ENCODE measurements around the genes PRSS38, ARF1 and IBA57.

DNA sequence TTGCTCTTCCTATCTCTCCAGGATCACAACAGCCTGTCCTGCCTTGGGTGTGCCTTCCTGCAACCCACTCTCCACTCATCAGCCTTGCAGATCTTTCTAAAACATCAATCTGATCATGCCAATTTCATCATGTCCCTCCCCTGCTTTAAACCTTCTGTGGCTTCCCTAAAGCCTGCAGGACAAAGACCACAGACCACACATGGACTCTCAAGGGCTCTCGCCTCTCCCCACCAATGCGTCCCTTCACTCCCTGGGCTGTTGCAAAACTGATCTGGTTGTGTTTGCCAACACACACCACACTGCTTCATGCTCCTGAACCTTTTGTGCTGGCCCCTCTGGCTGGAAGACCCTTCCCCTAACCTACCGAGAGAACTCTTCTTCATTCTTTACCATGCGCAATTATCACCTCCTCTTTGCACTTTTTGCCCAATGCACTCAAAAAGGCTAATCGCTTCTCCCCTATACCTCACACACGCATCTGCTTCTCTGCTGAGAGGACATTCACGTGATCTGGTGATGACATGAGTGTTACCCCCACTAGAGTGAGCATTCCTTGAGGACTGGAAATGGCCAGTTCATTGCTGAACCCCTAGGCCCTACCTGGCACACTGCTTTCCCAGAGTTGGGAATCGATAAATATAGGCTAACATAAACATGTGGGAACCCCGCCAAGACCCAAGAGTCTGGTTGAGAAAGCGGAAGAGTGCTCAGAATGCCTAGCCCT, 72.2 kb downstream of the ITPKB start:
- PRO-cap, 2 experiments, result no peak in any of the 2 experiments

DNA sequence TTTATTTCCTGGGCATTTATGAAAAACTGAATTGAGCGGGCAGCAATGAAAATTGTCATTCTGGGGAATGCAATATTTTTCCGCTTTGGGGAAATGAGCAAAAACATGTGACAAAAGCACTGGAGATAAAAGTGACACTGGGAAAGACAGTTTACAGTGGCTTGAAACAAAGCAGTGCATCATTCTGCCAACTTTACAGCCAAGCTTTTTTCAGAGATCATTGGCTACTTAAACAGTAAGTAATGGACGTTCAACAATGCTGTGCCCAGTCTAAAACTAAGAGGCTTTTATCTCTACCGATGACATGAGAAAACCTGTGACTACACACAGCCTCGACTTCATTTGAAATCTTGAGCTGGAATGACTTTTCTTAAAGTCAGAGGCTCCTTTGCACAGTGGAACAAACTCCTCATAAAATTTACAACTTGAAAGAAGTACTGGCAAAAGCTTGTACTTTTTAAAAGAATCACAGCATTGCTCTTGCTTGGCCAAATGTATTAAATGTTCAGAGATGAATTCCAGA, 34.5 kb downstream of the ITPKB start:
- PRO-cap, 2 experiments, result no peak in any of the 2 experiments

DNA sequence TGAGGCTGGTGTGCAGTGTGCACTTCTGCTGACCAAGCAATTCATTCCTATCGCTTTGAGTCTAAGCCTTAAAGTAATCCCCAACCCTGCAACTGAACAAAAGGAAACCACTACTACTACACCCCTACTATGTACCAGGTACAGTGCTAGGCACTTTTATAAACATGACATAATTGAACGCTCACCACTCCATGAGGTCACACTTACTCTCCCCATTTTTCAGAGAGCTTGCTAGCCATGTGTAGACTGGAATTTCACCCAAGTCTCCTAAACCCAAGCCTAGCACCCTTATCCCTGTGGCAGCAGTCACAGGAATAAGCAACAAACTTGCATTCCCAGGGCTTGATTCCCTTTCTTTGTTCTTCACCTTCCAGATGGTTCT, 10.5 kb downstream of the ITPKB start:
- PRO-cap, 2 experiments, result no peak in any of the 2 experiments

- PRO-cap, 2 experiments, result no peak in any of the 2 experiments
Observed at GRCh38 chr1:226779486-226779924, 40.4 kb upstream of the ITPKB start.

- PRO-cap, 2 experiments, result no peak in any of the 2 experiments
Observed at GRCh38 chr1:226814999-226815661, 55.3 kb upstream of the PSEN2 start.

DNA sequence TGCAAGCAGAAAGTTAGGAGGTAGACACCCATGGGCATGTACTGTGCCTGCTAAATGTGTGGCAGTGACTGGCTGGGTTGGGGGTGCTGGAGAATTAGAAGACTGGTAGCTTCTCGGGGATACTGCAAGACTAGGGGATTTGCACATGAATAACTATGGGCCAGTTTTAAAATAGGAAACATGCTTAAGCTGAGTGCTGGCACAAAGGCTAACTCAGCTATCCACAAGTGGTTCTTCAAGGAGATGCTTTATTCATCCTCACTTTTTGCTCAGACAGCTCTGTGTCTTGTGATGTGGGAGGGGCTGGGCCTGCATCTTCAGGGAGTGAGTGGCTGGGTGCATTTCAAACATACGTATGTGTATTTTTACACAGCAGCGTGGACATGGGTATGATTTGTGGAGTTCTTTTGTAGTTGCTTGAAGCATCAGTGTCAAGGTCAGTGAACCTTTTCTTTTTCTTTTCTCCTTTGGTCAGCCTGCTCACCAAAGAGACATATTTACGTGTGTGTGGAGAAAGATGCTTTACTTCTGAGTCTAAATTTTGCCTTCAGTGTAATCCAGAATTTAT, 2.3 kb downstream of the COQ8A start:
- PRO-cap, 2 experiments, result no peak in any of the 2 experiments

DNA sequence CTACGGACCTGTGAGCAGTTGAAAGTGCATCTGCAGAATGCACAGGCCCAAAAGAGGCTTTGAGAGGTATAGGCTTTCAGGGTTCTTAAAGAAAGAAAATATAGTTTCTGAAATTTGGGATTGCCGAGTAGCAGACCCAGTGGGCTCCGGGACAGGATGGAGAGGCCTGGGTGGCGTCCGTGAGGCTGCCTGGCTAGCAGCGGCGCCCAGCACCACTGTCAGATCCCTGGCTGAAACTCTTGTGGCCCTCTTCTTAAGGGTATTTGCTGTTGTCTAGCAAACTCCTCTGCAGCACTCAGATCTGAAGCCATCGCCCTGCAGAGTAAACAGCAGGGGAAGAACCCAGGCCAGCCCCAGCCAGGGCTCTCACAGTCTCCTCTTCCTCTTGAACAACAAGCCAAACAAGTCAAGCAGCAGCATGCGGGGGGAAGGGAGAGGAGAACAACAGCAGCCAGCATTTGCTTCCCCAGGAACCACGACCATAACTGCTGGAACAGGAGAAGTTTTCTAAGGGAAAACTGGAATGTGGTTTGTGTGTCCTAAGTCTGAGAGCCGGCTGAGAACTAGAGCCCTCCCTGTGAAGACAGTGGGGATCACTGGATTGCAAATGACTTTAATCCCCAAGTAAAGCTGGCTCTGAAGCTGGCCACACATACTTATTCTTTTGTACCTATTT, 48.1 kb downstream of the COQ8A start:
- PRO-cap, 2 experiments, result no peak in any of the 2 experiments

- PRO-cap, 2 experiments, result no peak in any of the 2 experiments
Observed at GRCh38 chr1:227086319-227087620, 146.7 kb downstream of the COQ8A start.

GRCh38 chr1:227757717-227758316, 22.6 kb downstream of the SNAP47 start:
- PRO-cap, 2 experiments, result no peak in any of the 2 experiments

DNA sequence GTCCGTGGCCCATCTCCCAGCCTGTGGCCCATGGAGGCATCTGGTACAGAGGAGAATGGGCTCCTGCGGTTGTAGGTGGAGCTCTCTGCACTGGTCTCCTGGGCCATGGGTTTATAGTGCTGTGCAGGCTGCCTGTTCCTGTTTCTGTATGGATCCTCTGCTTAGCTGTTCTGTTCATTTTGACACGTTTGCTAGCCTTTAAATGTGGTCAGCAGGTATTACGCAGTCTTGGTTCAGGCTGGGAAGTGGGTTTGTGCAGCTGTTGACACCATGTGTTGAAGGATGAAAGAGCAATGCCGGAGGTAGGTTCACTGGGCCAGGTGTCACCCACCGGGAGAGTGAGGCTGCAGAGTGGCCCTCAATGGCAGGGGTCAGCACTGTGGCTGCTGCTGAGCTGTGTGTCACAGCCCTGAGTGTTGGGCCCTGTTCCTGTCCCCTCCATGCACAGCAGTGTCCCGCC, 38.9 kb downstream of the SNAP47 start:
- PRO-cap, 2 experiments, result no peak in any of the 2 experiments

GRCh38 chr1:227815638-227815837, at the start of gene PRSS38:
Gene PRSS38 (plus strand): TSS chr1:227815675.
- PRO-cap, 2 experiments, result no peak in any of the 2 experiments

- PRO-cap, 2 experiments, result no peak in any of the 2 experiments
Observed at GRCh38 chr1:227857426-227857677, 41.9 kb downstream of the PRSS38 start.

- PRO-cap, 2 experiments, result no peak in any of the 2 experiments
Observed at GRCh38 chr1:227943930-227944531, 3.7 kb downstream of the WNT9A start.

DNA sequence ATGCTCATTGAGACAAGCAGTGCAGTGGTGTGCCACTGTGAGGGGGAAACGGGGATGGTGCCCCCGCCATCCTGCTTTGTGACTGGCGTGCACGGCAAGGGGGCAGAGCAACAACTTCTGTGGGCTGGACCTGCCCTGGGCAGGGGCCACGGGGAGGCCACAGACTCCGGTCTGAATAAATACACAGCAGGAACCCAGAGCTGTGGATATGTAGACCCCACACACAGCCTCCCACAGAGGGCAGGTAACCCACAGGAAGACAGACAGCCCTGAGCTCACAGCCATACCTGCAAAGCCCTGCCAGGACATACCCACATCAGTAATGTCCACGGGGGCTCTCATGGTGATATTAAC, 5.1 kb upstream of the WNT3A start:
- PRO-cap, 2 experiments, result no peak in any of the 2 experiments

- PRO-cap, 2 experiments, result peak in 2 of 2 experiments; most common plus-strand start chr1:228082708 (in 2); most common minus-strand start chr1:228082454 (in 1)
Observed at GRCh38 chr1:228082305-228082848, at the start of gene ARF1. Gene ARF1 (plus strand): TSS chr1:228082708.

DNA sequence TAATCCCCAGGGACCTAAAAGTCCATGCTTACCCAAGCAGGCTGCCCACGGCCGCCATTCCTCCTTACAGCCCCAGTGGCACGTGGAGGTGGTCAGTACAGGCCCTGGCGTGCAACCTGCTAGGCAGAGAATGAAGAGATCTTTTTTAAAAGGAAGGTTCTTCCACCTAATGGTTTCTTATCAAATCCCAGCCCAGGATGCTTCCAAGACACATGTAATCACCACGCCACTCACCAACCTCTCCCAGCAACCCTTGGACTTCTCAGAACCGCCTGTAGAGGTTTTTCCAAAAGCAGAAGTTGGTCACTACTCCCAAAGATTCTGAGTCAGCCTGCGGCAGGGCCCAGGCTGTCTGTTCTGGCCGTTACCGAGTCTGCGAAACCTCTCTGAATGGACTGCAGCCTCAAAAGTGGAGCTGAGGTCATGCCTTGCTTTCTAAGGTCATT, 873 bp downstream of the MRPL55 start:
- PRO-cap, 2 experiments, result peak in 1 of 2 experiments; most common plus-strand start position 315 of the sequence (in 1)

- PRO-cap, 2 experiments, result no peak in any of the 2 experiments
Observed at GRCh38 chr1:228144402-228144827, 4.3 kb downstream of the GUK1 start.

GRCh38 chr1:228165205-228166368, at the start of gene IBA57:
Gene IBA57 (plus strand): TSS chr1:228165804.
- PRO-cap, 2 experiments, result peak in 2 of 2 experiments; most common plus-strand start chr1:228165804 (in 2); most common minus-strand start chr1:228165471 (in 2)

- PRO-cap, 2 experiments, result peak in 2 of 2 experiments; most common plus-strand start chr1:228166696 (in 1); most common minus-strand start chr1:228166643 (in 2)
Observed at GRCh38 chr1:228166369-228167050, 906 bp downstream of the IBA57 start.

GRCh38 chr1:228192153-228192657, 15.6 kb upstream of the OBSCN start:
- PRO-cap, 2 experiments, result no peak in any of the 2 experiments

All from Metastatic Liver Carcinoma in the Adrenal Gland (tissue), 2 donors.